Peripheral blood mononuclear cell (primary cell): ENCODE data around the genes SPOUT1 and DOLPP1.

DNA sequence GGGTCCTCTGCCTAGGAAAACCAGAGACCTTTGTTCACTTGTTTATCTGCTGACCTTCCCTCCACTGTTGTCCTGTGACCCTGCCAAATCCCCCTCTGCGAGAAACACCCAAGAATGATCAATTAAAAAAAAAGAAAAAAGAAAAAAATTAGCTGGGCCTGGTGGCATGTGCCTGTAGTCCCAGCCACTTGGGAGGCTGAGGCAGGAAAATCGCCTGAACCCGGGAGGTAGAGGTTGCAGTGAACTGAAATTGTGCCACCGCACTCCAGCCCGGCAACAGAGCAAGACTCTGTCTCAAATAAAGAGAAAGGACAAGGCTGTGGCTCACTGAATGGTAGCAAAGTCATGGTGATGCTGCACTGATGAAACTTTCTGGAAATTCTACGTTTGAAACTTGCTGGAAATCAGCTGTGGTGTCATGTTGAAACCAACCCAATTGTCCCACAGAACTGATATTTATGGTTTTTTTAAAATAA, 6.0 kb upstream of the TBC1D13 start:
- PRO-cap, 8 experiments: peak in 4 of 8 experiments; most common minus-strand start position 288 of the sequence (in 4)

- PRO-cap, 8 experiments: peak in 8 of 8 experiments; most common plus-strand start chr9:128829929 (in 3); most common minus-strand start chr9:128829787 (in 4)
These were observed at the start of gene SPOUT1 for GRCh38 chr9:128829673-128830479. Gene SPOUT1 (minus strand): TSS chr9:128829794.

- PRO-cap, 8 experiments: no peak in any of the 8 experiments
These were observed 19.2 kb downstream of the KYAT1 start for GRCh38 chr9:128862336-128863141.

DNA sequence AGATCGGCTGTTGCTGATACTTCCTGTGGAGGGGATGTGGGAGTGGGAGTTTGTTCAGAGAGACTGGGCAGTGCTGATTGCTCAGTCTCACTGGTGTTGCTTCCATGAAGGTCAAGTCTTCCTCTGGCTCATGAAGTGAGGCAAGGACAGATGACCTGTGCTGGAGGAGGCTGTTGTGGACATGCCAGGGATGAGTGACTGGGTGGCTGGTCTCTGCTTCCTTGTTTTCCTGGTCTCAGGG, 1.4 kb downstream of the LRRC8A start:
- PRO-cap, 8 experiments: no peak in any of the 8 experiments

DNA sequence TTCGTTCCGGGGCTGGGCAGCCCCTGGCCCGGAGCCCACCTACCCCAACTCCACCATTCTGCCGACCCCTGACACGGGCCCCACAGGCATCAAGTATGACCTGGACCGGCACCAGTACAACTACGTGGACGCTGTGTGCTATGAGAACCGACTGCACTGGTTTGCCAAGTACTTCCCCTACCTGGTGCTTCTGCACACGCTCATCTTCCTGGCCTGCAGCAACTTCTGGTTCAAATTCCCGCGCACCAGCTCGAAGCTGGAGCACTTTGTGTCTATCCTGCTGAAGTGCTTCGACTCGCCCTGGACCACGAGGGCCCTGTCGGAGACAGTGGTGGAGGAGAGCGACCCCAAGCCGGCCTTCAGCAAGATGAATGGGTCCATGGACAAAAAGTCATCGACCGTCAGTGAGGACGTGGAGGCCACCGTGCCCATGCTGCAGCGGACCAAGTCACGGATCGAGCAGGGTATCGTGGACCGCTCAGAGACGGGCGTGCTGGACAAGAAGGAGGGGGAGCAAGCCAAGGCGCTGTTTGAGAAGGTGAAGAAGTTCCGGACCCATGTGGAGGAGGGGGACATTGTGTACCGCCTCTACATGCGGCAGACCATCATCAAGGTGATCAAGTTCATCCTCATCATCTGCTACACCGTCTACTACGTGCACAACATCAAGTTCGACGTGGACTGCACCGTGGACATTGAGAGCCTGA, 13.3 kb upstream of the PHYHD1 start:
- PRO-cap, 8 experiments: peak in 1 of 8 experiments; most common plus-strand start position 554 of the sequence (in 1)

- PRO-cap, 8 experiments: peak in 2 of 8 experiments; most common plus-strand start chr9:128947191 (in 2); most common minus-strand start chr9:128947192 (in 1)
These were observed 477 bp downstream of the DOLK start for GRCh38 chr9:128946933-128947319.

DNA sequence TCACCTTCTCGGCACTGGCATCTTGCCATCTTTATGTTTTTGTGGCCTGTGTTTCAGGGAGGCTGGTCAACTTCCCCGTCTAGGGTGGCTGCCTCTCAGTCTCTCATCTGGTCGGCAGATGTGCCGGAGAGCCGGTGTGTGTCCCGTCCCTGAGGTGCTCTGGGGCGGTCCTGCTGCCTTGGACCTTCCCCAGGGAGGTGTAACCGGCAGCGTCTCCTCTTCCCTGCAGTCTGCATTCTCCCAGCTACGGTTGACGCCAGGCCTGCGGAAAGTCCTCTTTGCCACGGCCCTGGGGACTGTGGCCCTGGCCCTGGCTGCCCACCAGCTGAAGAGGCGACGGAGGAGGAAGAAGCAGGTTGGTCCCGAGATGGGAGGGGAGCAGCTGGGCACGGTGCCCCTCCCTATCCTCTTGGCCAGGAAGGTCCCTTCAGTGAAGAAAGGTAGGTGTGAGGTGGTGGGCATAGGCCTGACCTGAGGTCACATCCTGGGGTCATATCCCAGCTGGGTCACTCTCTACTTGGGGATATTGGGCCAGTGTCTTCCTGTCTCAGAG, 5.7 kb downstream of the MIGA2 start:
- PRO-cap, 8 experiments: no peak in any of the 8 experiments

DNA sequence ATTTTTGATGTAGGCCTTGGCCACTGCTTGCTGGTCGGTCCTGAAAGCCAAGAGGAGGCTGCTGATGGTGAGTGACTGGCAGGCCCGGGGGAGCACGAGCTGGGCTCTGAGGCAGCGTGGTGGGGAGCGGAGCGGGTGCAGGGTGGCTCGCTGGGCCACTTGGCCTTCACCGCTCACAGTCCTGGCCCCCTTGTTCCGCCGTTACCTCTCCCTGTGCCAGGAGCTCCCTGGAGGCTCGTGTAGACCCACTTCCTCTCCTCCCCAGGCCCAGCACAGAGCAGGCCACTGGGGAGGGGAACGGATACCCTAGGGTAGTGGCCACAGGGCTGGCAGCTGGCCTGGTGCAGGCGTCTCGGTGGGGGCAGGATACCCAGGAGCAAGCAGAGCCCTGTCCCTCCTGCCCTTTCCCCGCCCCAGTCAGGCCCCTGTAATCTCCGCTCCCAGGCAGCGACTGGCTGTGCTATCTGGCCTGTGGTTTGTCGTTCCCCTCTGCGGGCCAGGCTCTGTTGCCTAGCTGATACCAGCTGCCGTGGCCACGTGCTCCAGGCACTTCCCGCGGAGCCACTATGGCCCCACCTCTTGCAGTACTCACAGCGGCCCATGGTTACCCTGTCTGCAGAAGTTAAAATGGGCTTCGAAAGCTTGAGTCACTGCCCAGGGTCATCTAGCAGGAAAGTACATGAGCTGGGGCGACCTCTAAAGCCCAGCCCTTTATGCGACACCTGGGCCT, 11.7 kb upstream of the DOLPP1 start:
- PRO-cap, 8 experiments: peak in 8 of 8 experiments; most common plus-strand start position 643 of the sequence (in 1); most common minus-strand start position 491 of the sequence (in 8)

DNA sequence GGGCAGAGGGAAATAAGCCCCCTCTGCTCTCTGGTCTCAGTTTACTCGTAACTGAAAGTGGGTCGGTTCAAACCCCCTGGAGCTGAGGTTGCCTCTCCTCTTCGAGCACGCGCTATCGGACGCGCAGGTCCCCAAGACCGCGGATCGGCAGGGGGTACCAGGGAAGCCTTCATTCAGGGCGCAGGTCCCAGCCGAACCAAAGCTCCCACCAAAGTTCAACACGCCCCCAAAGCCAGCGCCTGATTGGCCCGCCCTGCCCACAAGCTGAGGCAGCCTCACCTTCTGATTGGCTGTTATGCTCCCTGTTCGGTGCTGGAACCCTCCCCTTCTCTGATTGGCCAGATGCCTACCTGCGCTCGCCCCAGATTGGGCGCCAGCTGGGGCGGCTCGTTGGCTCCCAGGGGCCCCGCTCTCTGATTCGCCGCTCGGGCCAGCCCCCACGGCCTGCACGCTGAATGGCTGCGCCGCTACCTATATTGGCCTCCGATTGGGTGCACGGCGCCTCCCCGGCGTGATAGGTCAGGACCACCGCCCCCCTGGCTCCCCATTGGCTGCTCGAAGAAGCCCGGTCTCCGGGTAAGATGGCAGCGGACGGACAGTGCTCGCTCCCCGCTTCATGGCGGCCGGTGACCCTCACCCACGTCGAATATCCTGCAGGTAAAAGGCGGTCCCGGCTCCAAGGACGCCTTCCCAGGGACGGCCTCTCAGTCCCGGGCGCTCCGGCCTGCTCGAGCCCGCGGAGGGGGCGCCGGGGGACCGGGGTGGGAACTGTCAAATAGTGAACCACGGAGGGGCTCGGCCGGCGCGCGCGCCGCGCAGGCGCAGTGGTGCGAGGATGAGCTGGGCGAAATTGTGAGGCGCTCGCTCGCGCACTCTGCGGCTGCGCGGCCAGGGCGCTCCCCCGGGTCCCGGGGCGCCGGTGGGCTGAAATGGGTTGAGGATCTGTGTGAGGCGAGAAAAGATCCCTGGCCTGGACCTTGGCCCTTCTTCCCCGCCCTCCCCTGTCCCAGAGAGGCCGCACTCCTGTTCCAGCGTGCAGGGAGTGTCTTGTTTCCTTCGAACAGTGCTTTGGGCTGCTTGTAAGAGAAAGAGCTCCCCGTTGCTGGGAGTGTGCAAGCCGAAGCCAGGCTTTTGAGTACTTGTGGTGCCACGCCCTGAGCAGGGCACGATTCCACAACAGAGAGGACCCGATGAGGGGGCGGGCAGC, at the start of gene DOLPP1:
Gene DOLPP1 (plus strand): TSS at position 561 of the 1,207 bp plus-strand sequence.
- PRO-cap, 8 experiments: peak in 8 of 8 experiments; most common plus-strand start position 561 of the sequence (in 8); most common minus-strand start position 810 of the sequence (in 2)

- PRO-cap, 8 experiments: no peak in any of the 8 experiments
These were observed 30.7 kb downstream of the IER5L start for GRCh38 chr9:129147332-129147760.

DNA sequence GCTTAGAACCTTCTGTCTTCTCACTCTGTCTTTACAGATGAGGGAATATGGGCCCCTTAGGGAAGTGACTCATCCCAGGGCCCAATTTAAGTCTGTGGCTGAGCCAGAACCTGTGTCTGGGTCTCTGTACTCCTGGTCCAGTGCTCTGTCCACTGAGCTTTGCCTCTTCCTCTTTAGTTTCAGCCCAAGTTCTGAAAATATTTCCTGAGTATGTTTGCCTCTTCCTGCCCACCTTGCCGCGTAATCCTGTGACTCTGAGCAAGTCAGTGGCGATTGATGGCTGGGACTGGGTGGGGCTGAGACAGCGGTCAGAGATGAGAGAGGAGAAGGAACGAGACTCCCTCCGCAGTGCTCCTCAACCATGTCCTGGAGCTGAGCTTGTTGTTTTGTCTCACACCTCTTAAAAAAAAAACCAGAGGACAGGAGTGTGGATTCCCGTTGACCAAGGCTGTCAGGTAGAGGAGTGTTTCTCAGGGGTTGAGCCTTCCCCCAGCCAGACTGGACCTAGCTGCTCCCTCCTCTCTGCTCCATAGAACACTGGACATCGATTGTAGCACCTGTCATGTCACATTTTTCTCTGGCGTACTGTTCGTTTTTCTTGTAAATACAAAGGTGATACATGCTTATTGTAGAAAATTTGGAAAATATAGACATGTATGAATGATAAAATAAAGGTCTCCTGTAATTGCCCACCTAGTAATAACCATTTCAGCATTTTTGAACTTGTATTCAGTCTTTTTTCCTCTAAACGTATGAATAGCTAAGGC, 7.6 kb downstream of the IER5L start:
- PRO-cap, 8 experiments: no peak in any of the 8 experiments

DNA sequence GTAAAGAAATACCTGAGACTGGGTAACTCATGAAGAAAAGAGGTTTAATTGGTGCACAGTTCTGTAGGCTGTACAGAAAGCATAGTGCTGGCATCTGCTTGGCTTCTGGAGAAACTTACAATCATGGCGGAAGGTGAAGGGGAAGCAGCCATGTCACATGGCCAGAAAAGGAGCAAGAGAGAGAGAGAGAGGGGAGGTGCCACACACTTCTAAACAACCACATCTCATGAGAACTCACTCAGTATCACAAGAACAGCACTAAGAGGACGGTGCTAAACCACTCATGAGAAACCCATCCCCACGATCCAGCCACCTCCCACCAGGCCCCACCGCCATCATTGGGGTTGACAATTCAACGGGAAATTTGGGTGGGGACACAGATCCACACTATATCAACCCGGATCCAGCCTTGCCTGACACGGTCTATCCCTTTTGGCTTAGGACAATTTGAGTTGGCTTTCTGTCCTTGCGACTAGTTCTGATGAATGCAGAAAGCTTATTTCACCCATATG, 28.9 kb upstream of the IER5L start:
- PRO-cap, 8 experiments: no peak in any of the 8 experiments

- PRO-cap, 8 experiments: peak in 8 of 8 experiments; most common plus-strand start chr9:129236203 (in 6)
These were observed 57.9 kb upstream of the IER5L start for GRCh38 chr9:129235701-129236524.

GRCh38 chr9:129282273-129283150, 104.5 kb upstream of the IER5L start:
- PRO-cap, 8 experiments: peak in 4 of 8 experiments; most common plus-strand start chr9:129282510 (in 3); most common minus-strand start chr9:129282376 (in 1)

DNA sequence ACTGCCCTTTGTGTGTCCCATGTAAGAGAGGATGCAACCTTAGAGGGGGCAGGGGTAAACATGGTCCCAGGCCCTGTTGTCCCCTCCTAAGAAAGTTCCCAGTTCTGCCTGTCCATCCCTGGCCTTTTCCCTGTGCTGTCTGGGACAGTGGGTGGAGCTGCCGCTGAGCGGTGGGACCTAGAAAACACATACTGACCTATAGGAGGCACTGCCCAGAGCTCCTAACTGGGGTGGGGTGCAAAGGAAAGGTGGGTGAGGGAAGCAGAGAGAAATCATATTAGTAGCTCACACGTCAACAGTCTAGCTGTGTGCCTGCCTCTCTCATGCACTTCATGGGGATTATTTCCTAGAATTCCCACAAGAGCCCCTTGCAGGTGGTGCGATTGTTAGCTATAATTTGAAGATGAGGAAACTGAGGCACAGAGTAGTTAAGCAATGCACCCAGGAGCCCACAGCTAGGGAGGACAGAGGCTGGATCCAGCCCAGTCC, 144.3 kb upstream of the IER5L start:
- PRO-cap, 8 experiments: no peak in any of the 8 experiments

DNA sequence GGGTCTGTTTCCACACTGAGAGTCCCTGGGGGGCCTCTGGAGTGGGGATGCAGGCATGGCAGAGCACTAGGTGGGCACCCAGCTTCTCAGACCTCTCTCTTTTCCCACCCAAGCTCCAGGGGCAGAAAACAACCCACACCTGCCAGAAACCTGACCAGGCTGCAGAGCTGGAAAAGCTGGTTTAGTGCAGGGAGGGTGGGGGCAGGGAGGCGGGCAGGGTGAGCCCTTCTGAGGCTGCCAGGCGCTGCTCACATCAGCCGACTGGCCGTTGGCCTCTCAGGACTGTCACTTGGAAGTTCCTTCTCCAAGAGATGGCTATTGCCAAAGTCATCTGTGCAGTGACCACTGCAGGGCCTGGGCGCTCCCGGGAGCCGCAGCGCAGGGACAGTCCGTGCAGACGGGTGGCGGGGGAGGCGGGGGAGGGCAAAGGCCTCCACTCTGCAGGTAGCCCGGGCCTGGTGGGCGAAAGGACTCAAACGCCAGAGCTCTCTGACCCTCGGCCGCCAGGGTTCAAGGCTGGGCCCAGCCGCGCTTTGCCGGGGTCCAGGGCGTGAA, 205.0 kb upstream of the IER5L start:
- PRO-cap, 8 experiments: peak in 3 of 8 experiments; most common plus-strand start position 256 of the sequence (in 2); most common minus-strand start position 97 of the sequence (in 2)

DNA sequence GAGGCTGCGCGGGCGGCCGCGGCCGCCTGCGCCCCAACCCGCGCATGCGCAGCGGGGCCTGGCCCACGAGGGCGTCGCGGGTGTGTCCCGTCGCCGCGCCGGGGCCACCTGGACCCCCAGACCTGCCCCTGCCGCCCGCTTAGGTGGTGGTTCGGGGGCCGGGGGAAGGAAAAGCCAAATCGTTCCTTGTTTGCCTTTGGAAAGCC, 207.1 kb downstream of the C9orf50 start:
- PRO-cap, 8 experiments: peak in 8 of 8 experiments; most common plus-strand start position 119 of the sequence (in 7)

DNA sequence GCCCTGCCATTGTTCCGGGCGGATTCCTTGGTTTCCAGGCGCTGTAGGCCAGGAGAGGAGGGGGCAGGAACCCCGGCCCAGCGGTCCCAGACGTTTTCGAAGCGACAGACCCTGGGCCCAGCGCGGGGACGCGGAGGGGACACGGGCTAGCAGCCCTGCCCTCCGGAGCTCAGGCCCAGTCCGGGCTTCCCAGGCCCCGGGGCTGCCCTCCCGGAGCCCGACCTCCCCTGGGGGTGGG, 206.9 kb downstream of the C9orf50 start:
- PRO-cap, 8 experiments: no peak in any of the 8 experiments

- PRO-cap, 8 experiments: no peak in any of the 8 experiments
These were observed 188.6 kb downstream of the C9orf50 start for GRCh38 chr9:129432305-129432682.

DNA sequence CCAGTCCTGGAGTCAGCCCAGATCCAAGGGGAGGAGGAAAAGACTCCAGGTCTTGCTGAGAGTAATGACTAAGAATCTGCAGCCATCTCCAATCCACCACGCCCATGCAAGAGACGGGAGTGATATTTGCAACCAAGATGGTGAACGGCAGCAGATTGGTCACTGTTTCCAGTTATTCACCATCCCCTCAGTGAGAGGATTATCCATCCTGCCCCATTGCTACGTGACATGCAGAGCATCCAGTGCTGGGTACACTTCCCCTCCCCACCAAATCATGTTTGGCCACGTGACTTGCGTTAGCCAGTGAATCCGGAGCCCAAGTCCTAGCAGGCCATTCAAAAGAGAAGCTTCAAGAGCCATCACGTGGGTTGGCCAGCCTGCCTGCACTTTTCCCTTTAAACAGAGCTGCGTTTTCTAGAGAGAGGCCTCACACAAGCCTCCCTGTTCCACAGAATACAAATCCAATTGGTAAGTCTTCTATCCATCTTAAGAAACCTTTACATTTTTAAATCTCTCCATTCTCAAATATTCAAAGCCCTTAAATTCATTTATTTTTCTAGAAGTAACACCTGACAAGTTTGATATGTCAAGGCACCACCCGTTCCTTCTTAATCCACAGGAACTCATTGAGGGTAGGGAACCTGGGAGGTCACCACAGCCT, 173.7 kb downstream of the C9orf50 start:
- PRO-cap, 8 experiments: no peak in any of the 8 experiments